ENCODE measurements around the genes MAP3K19 and R3HDM1.

DNA sequence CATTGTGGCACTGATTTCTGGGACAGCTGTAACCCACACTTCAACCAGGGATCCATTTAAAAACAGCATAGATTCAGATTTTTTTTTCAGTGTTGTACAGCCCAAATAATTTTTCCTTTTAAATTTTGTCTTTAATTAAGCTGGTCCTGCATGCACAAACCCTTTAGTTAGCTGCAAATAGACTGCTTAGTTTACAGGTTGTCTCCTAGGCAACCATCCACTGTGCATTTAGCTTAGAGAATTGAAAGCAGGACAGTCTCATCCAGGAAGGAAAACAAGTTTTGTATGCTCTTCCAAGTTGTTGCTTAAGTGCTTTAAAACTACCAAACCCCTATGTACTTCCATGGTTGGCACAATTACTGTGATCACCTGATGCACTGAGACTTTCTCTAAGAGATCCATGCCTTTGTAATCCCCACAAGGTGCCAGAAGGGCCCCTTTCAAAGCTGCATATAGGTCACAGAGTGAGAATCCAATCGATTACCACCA is at the start of gene MAP3K19:
MAP3K19 (minus strand) TSS at position 184 of the 489 bp plus-strand sequence.
- PRO-cap, result no peak

DNA sequence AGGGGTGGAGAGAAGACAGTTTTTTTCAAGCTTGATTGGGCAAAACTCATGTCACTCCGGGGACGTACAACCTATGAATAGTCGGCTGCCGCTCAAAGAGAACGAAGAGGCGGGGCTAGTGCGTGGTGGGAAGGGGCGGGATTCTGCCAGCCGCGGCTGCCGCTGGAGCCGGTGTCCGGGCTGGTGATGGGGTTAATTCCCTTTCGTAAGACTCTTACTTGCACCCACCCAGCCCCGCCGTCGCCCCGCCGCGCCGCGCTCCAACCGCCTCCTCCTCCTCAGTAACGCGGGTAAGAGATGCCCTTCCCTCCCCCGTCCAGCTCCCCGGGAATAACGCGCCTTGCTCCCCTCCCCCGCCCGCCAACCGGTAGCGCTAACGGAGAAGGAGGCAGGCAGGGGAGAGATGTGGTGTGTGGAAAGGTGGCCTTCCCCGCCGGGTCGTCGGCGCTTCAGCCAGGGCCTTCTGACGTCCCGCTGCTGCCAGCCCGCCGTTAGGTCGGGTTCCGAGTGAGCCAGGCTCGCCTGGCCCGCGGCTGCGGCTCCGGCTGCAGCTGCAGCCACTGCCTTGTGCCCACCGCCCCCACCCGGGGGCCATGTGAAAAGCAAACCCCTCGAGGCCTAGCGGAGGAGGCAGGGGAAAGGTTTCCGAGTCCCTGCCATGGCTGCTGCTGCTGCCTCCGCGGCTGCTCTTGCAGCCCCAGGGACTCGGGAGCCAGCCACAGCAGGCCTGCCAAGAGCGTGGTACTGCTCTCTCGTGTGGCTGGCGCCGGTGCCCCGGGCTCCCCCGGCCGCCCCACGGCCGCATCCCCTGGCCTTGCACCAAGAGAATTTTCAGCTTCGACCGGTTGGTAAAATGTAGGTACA is at the start of gene R3HDM1:
R3HDM1 (plus strand) TSS at position 141 of the 864 bp plus-strand sequence.
- PRO-cap, result bidirectional peak, plus-strand start at position 128 of the sequence, minus-strand start outside the sequence; unidirectional peak, minus-strand start at position 699 of the sequence

GRCh38 chr2:135792348-135792882 is 44.6 kb downstream of the LCT start:
- PRO-cap, result no peak

DNA sequence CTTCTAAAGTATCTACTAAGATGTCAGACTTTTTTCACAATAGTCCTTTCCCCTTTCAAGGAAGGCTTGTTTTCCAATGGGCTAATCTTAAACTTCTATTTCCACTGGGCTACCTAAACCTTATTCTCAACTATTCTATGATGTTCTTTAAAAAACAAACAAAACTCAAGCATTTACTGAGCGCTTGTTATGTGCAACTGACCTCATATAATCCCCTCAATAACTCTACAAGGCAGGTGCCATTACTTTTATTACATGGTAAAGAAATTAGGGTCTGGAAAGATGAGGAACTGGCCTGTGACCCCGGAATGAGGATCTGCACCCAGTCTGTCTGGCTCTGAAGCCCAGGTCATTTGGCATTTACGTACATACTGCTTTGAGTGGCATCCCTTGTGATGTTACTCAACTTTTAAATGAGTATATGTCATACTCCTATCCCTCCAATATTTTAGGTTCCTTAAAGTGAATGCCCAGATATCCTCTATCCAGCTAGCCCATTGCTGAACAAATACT is 3.1 kb upstream of the CXCR4 start:
- PRO-cap, result no peak

GRCh38 chr2:136132708-136133141 is 14.8 kb upstream of the CXCR4 start:
- PRO-cap, result no peak

DNA sequence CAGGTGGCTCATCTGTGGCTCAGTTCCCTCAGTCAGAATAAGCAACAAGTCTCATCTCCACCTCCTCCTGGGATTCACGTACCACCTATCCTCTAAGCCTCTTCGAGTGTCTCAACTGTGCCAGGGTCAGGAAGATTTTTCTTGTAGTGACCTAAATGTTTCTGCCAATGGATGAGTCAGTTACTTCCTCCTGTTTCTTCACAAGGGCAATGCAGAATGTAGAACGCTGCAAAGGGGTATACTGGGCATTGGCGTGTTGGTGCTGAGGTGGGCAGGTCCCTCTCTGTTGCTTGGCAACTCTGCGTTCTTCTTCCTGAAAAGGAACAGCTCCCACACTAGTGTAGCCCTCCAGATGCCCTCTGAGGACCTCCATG is 213.3 kb upstream of the CXCR4 start:
- PRO-cap, result no peak

GRCh38 chr2:136384507-136384929 is 266.6 kb upstream of the CXCR4 start:
- PRO-cap, result no peak

GRCh38 chr2:136389674-136390466 is 271.9 kb upstream of the CXCR4 start:
- PRO-cap, result no peak

DNA sequence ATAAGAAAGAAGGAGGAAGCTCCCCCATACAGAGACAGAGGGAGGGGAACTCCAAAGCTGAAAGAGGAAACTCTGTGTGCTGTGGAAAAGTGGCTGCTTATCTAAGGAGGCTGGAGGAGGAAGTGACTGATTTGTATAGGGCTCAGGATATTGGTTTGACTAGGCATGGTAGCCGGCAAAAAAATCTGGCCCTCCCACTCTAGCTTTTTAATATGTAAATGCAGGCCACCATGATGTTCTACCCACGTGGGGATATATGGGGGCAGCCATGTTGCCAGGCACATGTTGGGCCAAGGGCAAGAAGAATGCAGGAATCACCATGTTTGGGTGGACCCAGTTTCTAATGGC is 64.3 kb downstream of the HNMT start:
- PRO-cap, result no peak

- PRO-cap, result no peak
Measured at GRCh38 chr2:138395853-138396225, 105.7 kb upstream of the SPOPL start.

- PRO-cap, result no peak
Measured at GRCh38 chr2:138421810-138422209, 79.8 kb upstream of the SPOPL start.

DNA sequence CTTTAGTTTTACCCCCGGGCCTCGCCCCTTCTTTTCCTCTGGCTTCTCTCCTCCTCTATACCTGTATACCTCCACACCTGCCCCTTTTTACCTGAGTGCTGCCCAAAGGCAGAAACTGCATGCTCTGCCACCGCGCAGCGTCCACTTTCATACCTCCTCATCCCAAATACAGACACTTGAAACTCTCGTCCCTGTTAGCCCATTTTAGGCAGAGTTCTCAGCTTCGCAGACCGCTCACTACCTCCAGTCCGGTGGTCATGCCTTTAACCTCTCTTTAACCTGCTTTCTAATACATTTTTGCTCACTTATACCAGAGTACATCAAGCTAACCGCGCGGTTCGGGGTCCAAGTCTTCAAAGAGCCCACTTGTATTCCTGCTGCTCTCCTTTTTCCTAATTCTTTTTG is 827 bp downstream of the SPOPL start:
- PRO-cap, result bidirectional peak, plus-strand start at position 203 of the sequence, minus-strand start at position 151 of the sequence

- PRO-cap, result no peak
Measured at GRCh38 chr2:142873740-142874995, 3.3 kb upstream of the KYNU start.

GRCh38 chr2:143177088-143177645 is 47.9 kb downstream of the ARHGAP15 start:
- PRO-cap, result no peak

GRCh38 chr2:143845085-143845479 is 487.2 kb downstream of the GTDC1 start:
- PRO-cap, result bidirectional peak, plus-strand start at chr2:143845198, minus-strand start at chr2:143845158

GRCh38 chr2:144117242-144117850 is 215.0 kb downstream of the GTDC1 start:
- PRO-cap, result no peak

- PRO-cap, result no peak
Measured at GRCh38 chr2:144237153-144237638, 95.1 kb downstream of the GTDC1 start.

GRCh38 chr2:144320379-144321219 is 11.7 kb downstream of the GTDC1 start:
- PRO-cap, result no peak

GRCh38 chr2:144356143-144356843 is 24.0 kb upstream of the GTDC1 start:
- PRO-cap, result no peak

GRCh38 chr2:144372217-144373040 is 40.1 kb upstream of the GTDC1 start:
- PRO-cap, result no peak

All from sciatic nerve (tissue), 1 donor.